Occipital lobe (tissue), 2 donors: ENCODE results near the genes ZNF227, ZNF112, ZNF285 and CEACAM20.

- RAMPAGE, long total RNA: no peak
These were observed 816 bp downstream of the CD177 start for GRCh38 chr19:43354217-43354786.

- RAMPAGE, long total RNA: no peak
These were observed 5.4 kb downstream of the PHLDB3 start for GRCh38 chr19:43499129-43499594.

DNA sequence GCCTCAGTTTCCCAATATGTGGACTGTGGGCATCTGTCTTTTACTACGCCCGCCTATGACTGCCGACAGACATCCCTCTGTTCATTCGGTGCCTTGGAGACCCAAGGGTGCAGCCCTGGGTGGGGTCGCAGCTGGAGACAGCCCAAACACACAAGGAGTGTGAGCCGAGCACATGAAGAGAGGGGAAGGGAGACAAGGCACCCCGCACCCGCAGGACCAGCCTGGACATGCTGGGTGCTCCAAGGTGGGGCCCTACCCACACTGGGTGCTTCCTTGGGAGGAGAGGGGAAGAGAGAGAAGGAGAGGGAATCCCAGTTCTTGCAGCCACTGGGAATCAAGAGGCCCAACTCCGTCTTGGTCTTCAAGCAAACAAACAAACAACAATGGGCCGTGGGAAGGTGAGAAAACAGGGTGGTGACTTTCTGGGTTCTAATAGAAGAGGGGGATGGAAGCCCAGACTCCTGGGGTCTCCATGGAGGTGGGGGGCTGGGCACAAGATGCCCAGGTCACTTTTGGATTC is 981 bp downstream of the PINLYP start:
- RAMPAGE, long total RNA: no peak

GRCh38 chr19:43581366-43581940 is 5.9 kb downstream of the PINLYP start:
- RAMPAGE, long total RNA: no peak

GRCh38 chr19:43622737-43623144 is 3.3 kb upstream of the ZNF428 start:
- RAMPAGE, long total RNA: no peak

DNA sequence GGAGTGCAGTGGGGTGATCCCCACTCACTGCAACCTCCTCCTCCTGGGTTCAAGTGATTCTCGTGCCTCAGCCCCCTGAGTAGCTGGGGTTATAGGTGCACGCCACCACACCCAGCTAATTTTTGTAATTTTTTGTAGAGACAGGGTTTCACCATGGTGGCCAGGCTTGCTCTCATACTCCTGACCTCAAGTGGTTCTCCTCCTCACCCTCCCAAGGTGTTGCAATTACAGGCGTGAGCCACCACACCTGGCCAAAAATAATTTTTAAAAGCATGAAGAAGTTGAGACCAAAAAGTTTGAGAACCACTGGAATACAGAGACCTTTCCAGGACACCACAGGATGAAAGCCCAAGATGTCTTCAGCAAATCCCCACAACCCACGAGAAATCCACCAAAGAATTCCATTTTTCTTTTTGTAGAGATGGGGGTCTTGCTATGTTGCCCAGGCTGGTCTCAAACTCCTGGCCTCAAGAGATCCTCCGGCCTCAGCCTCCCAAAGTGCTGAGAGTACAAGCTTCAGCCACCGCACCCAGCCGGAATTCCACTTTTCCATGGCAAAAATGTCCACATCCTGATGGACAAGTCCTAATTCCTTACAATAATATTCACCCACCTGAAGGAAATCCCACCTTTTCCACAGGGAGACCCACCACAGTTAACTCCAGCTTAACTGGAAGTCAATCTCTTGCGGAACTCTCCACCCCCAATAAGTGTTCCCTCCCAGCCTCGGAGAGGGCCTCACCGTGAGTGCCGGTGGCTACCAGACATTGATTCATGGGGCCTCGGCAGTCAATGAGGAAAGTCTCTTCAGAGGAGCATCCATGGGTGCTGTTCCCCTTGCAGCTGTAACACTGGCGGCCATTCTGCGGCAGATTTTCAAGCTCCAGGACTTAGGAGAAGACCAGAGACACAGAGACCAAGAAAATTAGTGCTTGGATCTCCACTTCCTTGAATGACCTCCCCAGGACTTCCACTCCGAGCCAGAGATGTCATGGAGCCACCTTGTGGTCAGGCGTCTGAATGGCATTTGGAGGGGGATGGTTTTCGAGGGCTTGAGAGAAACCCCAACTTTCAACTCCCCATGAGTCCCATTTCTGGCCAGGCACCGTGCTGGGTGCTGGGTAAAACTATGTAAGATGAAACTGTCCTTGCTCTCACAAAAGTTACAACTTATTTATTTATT is 12.2 kb upstream of the CADM4 start:
- RAMPAGE, long total RNA: no peak

GRCh38 chr19:43738410-43738990 is 16.3 kb downstream of the SMG9 start:
- RAMPAGE, long total RNA: no peak

DNA sequence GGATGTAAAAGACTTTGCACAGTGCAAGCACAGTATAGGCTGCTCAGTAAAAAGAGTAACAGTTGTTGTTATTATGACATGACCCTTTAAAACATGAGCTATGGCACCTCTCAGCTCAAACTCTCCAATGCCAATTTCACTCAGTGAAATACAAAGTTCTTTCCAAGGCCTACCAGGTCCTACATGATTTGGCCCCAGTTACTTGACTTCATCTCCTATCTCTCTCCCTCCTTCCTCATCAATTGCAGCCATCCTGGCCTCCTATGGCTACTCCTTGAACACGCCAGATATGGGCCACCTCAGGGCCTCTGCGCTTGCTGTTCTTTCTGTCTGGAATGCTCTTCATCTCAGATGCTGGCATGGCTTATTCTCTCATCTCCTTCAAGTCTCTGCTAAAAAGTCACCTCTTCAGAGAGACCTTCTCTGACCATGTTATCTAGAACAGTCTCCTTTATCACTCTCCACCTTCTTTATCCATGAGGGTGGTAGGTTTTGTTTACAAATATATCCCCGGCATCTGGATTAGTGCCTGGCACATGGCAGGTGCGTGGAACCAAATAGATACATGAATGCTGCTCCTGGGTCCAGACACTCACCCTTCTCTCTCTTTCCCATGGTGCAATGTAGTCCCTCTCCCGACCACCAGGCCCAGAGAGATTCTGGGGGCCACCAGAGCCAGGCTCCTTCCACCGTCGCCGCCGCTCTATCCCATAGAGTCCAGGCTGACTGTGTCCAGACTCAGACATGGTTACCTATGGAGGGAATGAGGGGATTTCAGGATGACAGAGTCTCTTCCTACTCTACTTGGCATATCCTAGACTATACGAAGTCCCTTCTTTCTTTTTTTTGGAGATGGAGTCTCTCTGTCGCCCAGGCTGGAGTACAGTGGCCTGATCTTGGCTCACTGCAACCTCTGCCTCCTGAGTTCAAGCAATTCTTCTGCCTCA is 4.5 kb downstream of the SMG9 start:
- RAMPAGE, long total RNA: no peak

DNA sequence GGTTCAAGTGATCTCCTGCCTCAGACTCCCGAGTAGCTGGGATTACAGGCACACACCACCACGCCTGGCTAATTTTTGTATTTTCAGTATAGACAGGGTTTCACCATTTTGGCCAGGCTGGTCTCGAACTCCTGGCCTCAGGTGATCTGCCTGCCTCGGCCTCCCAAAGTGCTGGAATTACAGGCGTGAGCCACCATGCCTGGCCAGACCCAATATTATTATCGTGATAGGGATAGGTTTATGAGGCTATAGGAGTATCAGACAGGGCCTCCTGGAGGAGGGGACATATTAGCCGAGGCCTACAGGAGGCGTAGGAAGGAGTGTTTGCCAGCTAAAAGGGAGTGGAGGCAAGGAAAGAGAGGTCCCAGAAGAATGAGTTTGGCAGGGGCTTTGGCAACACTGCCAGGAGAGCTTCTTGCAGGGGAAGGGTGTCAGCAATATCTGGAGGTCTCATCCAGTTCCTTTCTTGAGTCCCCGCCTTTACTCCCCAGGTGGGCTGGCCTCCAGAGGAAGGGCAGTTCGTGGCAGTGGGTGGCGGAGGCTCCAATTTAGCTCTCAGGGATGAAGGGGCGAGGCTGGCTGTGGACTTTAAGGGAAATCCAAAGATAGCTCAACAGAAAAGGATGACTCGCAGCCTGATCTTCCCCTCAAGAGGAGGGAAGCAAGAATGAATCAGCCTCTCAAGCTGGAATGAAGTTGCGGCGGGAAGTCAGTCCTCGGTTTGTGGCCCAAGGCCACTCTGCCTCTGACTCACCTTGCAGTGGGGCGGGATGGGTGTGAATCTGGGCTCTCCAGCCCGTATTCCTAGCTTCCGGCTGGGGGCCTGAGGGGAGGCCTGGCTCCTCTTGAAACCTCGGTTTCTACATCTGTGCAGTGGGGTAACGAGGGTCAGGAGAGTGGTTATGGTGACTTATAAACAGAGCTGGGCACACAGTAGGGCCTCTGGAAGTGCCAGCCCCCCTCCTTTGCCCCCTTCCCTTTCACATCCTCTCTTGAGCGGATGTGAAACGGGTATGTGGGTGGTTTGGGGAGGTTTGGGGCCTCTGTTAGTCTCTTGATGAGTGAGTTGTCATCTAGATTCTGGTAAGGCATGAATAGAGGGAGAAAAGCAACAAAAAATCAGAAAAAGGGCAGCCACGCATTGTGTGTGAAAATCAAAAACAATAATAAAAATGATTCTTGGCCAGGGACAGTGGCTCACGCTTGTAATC is 10.3 kb upstream of the SMG9 start:
- RAMPAGE, long total RNA: no peak

GRCh38 chr19:43913143-43914360 is 21.5 kb downstream of the ZNF45 start:
- RAMPAGE, long total RNA: no peak

DNA sequence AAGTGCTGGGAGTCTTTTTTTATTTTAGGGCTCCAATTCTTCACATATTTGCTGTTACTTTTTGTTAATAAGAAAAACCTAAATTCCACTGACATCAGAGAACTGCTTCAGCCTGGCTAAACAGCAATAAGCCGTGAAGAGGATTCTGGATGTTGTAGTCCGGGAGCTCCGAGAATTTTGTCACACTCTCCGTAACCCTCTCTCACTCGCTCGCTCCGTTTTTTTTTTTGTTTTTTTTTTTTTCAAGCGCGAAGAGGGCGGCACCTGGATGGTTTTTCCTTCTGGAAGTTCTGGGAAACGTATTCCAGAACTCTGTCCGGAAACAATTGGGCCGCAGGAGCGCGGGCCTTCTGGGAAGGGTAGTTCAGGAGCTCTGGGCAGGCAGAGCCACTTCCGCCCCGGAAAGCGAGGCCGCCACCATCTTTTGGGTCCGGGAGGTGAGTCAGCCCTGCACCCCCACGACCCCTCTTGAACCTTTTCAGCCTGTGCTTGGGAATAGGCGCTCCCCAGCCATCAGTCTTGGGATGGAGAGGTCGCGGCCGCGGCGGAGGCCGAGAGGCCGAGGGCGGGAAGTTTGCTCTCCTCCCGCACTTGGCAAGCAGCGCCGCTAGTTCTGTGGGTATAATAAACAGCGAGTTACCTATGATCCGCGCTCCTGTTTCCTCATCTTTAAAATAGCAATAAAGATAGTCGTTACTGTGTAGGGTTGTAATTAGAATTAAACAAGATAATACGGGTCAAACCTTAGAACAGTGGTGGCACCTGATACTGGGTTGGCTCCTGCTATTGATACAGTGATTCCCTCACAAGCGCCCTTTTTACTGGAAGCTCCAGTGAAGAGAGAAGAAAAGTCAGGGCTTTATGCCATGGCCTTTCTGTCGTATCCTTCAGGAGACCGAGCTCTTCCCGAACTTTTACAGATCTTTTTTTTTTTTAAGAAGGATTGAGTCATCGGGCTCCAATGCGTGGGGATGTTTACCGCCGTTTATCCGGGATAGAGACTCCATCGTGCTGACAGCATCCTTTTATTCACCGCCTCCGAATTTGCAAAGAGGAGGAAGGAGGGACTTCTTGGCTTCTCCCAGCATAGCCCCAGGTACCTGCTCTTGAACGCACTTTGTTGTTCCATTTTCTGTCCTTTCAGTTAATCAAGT is at the start of gene ZNF227:
TSS of gene ZNF227 (plus strand) at position 384 of the 1,154 bp plus-strand sequence.
- RAMPAGE, long total RNA: no peak

GRCh38 chr19:44356340-44357278 is at the start of gene ZNF112:
Gene ZNF112 (minus strand): TSS chr19:44356680.
- RAMPAGE, long total RNA: start-site peak on the minus strand at chr19:44356668-44356697, 226 and 175 reads in 2 replicates

DNA sequence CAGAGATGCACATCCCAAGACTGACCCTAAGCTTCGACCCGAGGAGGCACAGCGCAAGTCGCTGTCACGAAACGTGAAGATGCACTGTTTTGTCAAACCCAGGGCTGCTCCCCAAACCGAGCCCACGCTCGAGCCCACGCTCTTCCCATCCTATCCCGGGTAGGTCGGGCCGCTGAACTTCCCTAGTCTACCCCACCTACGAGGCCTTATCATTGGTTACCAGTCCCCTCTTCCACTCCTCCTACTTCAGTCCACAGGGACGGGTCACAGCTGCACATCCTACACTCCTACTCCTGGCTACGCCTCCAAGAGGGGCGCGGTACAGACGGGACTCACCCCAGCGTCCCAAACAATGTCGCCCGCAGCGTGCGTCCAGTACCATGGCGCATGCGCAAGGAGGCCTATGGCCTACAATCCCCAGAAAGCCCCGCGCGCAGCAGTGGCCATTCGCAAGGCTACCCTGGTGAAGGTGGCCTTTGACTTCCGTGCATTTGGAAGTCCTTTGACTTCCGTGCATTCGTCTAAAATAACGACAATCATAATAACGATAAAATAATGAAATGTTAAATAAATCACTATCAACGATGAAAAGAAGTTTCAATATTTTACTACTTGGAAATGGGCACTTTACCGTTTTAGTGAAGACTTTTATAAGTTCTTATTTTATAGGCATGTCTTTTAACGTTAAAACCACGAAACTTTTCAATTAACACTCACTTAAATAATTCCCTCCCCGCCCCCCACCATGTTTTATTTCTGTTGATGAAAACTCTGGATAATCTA is at the start of gene ZNF285:
TSS of gene ZNF285 (minus strand) at position 377 of the 783 bp plus-strand sequence.
- RAMPAGE, long total RNA: start-site peak on the minus strand centred at position 343 of the sequence, 67 bp wide, 178 and 239 reads in 2 replicates

- RAMPAGE, long total RNA: no peak
These were observed 8.6 kb upstream of the ZNF285 start for GRCh38 chr19:44410108-44410394.

DNA sequence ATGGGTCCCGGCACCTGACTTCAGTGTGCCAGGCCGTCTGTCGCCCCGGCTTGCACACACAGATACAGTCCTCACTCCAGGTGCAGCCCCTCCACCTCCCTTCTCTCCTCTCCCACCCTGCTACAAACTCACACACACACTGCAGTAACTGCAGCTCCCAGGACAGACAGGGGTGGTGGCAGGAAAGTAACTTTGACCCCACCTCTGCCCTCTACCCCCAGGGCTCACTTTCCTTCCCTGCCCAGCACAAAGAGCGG is at the start of gene CEACAM20:
TSS of gene CEACAM20 (minus strand) at position 168 of the 257 bp plus-strand sequence.
- RAMPAGE, long total RNA: no peak

- RAMPAGE, long total RNA: no peak
These were observed 16.6 kb upstream of the IGSF23 start for GRCh38 chr19:44596723-44597260.

DNA sequence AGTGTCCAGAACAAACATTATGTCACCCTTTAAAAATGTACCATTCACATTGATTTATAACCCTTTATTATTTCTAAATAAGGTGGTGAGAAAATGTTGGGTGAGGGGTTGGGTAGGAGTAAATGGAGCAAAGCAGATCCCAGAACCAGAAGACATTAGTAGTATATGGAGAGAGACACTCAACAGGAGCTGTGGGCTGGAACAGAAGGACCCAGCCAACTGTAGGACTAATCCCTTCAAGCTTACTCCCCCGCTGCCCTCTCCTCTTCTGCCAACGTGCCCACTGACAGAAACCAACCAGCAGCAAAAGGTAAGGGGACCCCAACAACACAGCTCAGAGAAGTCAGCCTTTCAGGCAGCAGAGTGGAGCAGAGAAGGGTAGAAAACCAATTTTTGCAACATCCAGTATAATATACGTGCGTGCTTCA is 4.2 kb downstream of the IGSF23 start:
- RAMPAGE, long total RNA: no peak

GRCh38 chr19:44619038-44619525 is 5.7 kb downstream of the IGSF23 start:
- RAMPAGE, long total RNA: no peak

- RAMPAGE, long total RNA: no peak
These were observed 23.7 kb downstream of the CEACAM16 start for GRCh38 chr19:44722586-44723069.

- RAMPAGE, long total RNA: no peak
These were observed 8.2 kb upstream of the BCL3 start for GRCh38 chr19:44740222-44740833.